ENCODE measurements around the genes TAF5 and CALHM3.

- PRO-cap, result no peak
These were observed 16.3 kb downstream of the TRIM8 start for GRCh38 chr10:102660469-102661092.

GRCh38 chr10:102773401-102773897 is 29.7 kb downstream of the WBP1L start:
- PRO-cap, result no peak

- PRO-cap, result no peak
These were observed 39.9 kb downstream of the WBP1L start for GRCh38 chr10:102783618-102784049.

- PRO-cap, result no peak
These were observed 59.8 kb downstream of the NT5C2 start for GRCh38 chr10:103133077-103133793.

- PRO-cap, result bidirectional peak, plus-strand start at chr10:103367981, minus-strand start at chr10:103367868
These were observed at the start of gene TAF5 for GRCh38 chr10:103367680-103368121. Gene TAF5, plus strand, starts transcription at chr10:103367976.

GRCh38 chr10:103479010-103479452 is at the start of gene CALHM3:
Gene CALHM3, minus strand, starts transcription at chr10:103479240.
- PRO-cap, result no peak

GRCh38 chr10:103526779-103527336 is 33.4 kb downstream of the NEURL1 start:
- PRO-cap, result no peak

DNA sequence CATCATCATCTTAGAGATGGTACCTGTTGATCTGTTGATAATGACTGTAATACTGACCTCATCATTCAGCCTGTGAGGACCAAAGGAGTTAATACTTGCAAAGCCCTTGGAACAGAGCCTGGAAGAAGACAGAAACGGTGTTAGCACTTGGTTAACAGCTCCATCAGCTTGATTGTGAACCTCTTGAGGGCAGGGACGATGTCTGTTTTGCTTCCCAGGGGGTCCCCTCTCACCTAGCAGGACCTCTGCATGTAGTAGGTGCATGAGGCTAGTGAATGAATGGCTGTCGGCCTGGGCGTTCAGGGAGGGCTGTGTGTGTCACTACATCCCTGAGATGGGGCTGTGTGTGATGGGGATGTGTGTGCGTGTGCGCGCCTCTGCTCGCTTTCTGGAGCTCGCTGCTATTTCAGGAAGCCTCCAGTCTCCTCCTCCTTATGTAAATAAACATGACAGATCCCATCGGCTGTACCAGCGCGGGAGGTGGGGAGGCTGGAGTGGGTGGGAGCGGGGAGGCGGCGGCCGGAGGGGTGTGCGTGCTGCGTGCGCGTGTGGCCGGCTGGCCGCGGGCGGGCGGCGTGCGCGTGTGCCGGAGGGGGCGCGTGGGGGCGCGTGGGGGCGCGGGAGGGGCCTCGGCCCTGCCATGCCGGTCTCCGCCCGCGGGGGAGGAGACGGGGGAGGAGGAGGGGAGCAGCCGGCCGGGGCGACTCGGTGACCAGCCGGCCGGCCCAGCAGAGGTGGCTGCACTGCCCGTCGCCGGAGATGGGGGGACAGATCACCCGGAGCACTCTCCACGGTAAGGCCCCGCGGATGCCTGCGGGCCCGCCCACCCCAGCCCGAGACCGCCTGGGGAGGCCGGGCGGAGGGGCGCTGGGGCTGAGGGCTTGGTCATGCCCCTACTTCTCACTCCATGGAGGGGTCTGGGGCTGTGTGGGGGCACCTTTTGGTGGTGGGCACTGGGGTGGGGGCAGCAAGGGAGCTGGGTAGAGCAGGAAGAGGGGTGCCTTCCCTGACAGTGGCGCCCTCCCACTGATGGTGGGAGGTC is 61.4 kb downstream of the NEURL1 start:
- PRO-cap, result no peak

DNA sequence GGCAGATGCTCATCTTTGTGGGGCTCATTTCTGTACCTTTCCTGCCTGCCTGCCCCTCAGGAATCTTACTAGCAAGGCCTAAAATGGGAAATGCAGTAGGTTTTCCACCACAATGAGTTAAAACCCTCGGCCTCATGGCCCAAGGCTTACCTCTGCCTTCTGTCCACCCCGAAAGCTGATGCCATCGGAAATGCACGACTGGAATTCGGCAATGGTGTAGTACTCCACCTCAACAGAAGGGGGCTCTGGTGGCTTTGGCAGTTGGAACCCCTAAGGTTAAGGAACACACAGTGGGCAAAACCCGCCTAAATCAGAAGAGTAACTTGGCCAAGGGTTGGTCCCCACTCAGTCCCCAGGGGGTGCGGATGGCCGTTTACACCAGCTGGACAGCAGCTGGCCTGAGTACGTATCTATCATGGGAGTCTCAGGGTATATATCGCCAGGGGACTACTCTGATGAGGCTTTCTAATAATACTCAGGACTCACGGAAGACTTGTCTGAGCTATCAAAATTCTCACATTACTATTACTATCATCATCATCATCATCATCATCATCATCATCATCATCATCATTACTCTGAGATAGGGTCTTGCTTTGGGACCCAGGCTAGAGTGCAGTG is 112.3 kb downstream of the NEURL1 start:
- PRO-cap, result no peak

- PRO-cap, result no peak
These were observed 154.9 kb downstream of the NEURL1 start for GRCh38 chr10:103648031-103649105.

DNA sequence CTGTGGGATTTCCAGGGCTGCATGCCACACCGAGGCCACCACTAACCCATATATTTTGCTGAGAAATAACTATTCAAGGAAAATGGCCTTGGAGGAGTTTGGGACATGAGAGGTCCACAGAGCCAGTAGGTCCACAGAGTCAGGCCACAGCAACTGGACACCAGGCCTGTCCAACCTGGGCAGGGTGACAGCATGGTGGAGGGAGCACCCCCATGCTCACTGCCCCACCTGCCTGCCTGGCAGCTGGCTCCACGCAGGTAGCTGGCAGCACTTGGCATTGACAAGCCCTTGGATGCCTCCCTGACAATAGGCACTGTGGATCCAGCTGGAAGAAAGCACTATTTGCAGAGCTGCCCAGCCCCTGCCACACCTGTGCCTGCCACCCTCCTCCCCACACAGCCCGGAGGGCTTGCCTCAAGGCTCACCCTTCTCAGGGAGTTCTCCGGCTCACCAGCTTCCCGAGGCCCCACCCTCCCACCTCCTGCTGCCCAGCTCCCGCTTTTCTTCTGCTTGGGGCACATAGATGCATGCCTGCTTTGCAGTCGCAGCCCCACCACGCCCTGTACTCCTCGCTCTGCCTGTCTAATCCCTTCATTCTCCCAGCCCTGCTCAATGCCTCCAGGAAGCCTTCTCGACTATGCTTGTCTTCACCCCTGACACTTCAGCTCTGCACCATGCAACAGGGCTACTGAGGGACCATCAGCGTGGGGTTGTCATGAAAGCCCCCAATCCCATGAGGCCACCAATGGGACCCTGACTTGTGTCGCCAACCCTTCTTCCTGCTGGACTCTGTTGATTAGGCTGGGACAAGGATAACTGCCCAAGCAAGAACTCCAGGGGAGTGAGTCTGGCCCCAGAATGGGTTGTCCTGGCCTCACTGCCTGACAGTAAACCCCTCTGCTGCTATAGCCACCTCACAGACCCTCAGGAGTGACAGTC is 160.2 kb downstream of the NEURL1 start:
- PRO-cap, result no peak

DNA sequence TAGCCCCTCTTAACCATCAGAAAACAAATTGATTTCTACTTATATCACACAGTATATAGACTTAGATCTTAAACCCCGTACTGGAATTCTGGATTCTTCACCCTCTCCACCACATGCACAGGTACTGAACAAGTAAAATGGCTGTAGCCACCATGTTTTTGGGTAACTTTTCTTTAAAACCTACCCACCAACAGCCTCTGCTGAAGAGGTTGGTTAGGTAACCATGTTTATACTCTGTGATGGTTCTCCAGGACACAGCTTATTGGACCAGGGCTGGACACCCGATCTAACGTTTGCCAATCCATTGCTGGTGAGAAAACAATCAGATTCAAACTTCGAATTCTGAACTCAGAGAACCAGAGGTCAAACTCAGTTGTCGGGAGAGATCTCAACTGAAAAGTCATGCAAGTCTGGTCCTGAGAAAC is 162.5 kb downstream of the NEURL1 start:
- PRO-cap, result no peak

- PRO-cap, result no peak
These were observed 153.5 kb downstream of the SH3PXD2A start for GRCh38 chr10:103701595-103702584.

DNA sequence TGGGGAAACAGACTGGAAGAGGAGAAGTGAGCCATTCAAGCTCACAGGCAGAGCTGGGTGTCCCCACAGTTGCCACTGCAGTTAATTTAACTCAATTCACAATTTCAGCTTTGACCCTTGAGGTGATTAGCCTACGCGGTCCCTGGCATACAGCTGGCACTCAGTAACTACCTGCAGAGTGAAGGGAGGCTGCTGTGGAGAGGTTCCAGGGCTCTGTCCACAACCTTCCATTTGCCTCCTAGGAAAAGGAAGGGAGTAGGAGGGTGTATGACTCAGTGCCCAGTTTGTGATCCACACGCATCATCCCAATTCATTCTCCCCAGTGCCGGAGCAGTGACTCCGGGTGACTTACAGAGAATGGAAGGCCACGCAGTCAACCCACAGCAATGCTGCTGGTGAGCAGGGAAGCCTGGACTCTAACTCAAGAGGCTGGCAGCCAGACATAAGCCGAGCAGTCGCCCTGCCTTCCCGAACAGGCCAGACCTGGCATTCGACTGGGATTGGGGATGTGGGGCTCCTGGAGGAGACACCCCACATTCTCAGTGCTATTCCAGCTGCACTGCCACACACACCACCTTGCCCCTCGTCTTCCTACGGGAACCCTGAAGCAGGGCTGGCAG is 140.0 kb downstream of the SH3PXD2A start:
- PRO-cap, result no peak

GRCh38 chr10:103759004-103759969 is 96.1 kb downstream of the SH3PXD2A start:
- PRO-cap, result bidirectional peak, plus-strand start at chr10:103759386, minus-strand start at chr10:103759205

DNA sequence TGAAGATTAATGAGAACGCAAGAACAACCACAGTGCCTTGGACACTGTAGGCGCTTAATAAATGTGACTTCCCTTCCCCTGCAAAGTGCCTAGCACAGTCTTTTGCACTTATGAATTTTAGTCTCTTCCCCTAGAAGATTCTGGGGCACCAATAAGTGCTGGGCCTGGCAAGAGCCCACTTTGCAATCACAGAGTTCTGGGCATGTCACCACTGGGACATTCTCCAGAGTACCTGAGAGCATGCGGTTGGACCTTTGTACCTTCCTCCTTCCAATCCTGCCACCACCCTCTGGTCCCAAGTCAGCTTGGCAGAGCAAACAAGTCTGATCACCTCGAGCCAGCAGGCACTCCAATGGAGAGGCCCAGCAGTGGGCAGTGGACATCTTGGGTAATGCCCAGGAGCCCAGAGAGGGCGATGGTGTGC is 43.5 kb downstream of the SH3PXD2A start:
- PRO-cap, result no peak

DNA sequence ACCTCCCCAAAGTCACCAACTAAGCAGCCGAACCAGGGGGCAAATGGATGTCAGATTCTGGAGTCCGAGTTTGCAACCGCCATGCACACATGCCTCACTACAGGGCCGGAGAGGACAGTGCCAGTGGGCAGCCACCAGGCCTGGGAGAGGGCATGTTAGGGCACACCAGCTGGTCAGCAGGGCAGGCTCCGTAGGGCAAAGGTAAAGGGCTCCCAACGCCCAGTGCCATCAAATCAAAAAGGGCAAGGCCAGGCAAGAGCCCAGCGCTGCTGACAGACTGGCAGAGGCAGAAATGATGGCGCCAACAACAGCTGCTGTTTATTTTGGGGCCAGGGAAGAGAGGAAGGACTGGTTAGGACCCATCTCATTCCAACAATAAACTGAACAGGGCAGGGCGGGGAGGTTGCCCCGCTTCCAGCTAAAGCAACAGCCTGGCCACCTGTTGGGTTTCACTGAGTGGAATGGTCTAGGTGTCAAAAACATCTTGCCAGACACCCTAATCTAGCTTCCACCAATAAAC is 15.5 kb downstream of the SH3PXD2A start:
- PRO-cap, result no peak

GRCh38 chr10:103918369-103918915 is 458 bp upstream of the STN1 start:
- PRO-cap, result bidirectional peak, plus-strand start at chr10:103918509, minus-strand start at chr10:103918169

- PRO-cap, result no peak
These were observed 1.2 kb downstream of the SLK start for GRCh38 chr10:103968152-103968471.

DNA sequence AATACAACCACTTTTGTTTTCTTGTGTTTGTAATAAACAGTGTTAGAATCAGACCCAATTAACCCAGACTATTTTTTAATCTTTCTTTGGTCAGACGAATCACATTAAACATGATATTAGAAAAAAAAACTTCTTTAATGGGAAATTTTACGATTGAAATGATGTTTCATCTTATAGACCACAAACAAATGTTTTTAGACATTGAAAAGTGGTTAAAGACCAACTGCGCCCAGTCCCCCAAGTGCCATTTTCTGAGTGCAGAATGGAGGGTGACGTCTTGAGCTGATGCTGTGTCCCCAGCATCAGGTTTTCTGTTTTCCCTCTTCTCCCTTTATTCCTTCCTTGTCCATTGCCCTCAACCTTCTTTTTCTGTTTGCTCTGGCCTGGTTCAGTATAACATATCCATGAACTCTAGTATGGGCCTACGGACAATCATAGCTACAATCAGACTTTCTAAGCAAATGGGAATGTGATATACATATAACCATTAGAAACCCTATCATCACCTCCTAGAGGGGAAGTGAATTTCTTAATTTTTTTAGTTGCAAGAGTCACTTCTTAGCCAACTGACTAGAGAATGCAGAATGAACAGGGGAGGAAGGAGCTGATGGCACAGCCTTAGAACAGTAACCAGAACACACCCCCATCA is 54.4 kb downstream of the COL17A1 start:
- PRO-cap, result no peak

Data from Metastatic Pancreatic Carcinoma in the Ovary (tissue), 1 donor.